Frontal cortex (tissue), 2 donors: ENCODE results near the gene ZNF831.

DNA sequence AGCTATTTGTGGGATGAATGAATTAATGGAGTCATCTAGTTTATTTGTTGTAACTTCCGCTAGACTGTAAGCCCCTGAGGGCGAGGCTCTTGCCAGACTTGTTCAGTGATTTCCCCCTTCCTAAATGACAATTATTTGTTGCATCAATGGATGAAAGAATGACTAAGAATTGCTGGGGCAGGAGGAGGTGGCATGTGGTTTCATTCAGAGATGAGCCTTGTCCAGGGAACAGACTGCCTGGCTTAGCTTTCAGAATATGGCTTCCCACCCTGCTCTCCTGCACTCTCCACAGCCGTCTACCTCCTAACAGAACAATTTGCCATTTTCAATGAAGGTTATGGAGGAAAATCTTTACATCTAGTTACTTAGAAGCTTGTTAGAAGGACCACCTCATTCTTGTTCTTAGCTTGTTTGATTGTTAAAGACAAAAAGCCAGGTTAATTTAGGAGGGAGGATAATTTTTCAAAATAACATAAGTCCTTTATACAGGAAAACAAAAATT, 1.2 kb upstream of the PRELID3B start:
- RAMPAGE, long total RNA = no peak

DNA sequence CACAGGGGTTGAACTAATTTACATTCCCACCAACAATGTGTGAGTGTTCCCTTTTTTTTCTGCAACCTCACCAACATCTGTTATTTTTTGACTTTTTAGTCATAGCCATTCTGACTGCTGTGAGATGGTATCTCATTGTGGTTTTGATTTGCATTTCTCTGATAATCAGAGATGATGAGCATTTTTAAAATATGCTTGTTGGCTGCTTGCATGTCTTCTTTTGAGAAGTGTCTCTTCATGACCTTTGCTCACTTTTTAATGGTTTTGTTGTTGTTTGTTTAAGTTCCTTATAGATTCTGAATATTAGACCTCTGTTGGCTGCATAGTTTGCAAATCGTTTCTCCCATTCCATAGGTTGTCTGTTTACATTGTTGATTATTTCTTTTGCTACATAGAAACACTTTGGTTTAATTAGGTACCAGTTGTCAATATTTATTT, 1.8 kb upstream of the ZNF831 start:
- RAMPAGE, long total RNA = no peak

DNA sequence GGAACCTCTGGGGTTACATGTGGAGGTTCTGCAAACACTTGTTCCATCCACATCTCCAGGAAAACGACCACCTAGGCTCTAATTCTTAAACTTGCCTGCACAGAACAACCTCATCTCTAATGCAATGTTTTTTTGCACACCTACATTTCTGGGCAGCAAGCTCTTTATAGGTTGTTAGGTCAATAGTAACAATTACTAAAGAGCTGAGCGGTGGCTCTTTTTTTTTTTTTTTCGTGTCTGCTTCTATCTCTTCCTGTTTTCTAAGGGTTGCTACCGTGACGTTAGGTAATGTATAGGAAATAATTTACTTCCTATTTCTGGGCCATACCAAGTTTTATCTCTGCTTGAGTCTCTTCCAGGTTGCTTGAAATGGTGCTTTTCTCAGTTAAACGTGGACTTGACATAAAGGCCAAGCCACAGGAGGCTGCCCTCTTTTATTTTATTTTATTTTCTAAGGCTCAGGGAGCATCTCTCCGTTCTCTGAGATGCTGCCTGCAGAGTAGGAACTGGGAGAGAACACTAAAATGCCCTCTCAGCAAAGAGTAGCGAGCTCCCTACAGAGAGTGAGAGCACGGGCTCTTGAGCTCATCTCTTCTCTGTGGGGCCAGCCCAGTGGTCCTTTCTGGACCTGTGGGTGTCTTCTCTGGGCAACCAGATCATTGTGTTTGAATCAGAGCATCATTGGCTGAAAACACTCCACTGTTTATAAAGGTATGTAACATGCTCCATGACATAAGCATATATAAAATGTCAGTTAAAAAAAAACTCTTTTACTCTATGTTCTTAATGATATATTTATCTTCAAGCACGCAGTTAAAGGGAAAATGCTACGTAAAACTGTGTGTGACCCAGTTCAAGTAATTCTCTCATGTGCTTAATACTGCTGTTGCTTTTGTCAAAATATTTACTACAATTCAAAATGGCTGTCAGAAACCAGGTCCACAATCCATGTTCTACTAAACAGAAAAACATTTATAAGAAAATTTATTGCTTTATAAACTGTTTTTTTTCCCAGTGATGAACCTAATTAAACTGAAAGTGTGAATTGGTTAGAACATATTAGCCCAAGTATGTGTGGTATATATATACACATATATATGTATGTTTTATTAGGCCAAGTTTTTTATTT, at the start of gene ZNF831:
Gene ZNF831 (plus strand): TSS at position 325 of the 1,129 bp plus-strand sequence.
- RAMPAGE, long total RNA = no peak

GRCh38 chr20:59175766-59176171, 12.1 kb downstream of the ZNF831 start:
- RAMPAGE, long total RNA = no peak

GRCh38 chr20:59293075-59293791, 7.2 kb upstream of the EDN3 start:
- RAMPAGE, long total RNA = no peak

GRCh38 chr20:59820384-59820835, 113.0 kb downstream of the SYCP2 start:
- RAMPAGE, long total RNA = no peak

DNA sequence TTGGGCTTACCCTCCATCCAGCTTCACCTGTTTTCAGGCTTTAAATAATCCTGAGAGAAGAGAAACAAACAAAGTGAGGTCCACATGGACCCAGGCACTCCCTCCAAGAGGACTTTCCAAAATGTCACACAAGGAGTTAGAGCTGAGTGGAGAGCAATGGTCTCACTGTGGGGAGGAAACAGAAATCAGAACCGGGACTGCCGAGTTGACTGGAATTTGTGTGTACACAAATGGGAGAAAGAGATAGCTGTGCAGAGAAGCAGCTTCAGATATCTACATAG, 158.0 kb upstream of the CDH4 start:
- RAMPAGE, long total RNA = no peak

DNA sequence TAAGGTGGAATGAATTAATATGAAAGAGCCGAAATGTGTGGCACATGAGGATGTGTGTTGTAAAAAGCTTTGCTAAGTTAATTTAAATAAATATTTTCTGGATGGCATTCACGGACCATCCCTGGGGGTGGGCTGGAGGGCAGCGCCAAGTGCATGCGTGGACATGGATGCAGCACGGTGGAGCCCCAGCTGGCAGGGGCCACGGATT, 279.4 kb downstream of the CDH4 start:
- RAMPAGE, long total RNA = no peak

DNA sequence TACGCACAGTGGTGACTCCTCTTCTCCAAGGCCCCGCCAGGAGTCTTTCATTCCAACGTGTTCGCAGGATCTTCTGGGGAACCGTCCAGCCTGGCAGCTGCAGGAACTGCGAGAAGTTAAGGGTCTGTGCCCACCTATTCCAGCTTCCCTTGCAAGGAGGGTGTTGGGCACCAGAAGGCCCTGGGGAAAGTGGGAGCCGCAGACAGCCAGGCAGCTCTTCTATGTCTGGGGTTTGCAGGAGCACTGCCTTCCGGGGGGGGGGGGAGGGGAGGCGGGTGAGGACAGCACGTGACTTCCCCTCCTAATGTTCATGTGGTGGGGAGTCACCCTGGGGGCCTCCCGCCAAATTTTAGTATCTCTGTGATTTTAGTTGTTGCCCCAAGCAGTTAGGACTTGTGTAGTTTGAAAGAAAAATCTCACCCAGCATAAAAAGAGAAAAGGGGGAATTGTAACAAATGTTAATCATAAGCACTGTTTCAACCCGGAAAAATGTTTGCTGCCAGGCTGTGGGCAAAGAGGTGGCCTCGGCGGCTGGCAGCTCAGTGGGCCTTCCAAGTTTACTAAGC, 2.2 kb upstream of the TAF4 start:
- RAMPAGE, long total RNA = no peak

- RAMPAGE, long total RNA = no peak
Observed at GRCh38 chr20:62117474-62118322, 4.6 kb upstream of the LSM14B start.

DNA sequence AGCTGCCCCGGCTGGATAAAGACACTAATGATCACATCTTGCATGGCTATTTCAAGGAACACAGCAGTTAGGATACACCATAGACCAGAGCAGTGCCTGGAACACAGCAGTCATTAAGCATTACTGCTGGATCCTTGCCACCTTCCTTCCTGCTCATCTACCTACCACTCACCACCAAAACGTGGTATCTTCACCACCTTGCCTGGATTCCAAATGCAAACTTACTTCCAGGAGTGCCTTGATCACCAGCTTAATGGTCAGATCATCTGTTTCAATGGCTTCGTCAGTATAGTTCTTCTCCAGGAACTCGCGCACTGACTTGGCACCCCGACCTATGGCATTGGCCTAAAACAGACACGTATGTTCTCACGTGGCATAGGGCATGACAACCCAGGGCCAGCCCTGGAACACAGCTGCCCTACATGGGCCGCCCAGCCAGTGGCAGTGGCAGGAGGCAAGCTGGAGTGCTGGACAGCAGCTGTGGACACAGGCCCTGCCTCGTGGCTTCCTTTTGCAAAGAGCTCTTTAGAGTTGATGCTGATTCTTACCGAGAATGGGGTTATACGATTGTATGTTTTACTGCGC, 5.2 kb downstream of the PSMA7 start:
- RAMPAGE, long total RNA = no peak

DNA sequence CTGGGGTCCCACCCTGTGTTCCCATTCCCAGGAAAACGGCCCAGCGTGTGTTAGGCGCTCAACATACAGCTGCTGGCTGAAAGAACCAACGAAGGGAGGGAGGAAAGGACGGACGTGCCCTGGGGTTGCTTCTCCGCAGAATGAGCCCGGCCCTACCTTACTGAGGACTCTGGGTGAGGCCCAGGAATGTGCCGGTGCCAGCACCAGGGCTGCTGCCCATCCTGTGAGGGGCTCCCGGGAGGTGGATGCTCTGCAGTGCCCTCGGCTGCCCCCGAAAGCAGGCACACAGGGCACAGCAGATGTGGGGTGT, 16.3 kb downstream of the LAMA5 start:
- RAMPAGE, long total RNA = no peak

DNA sequence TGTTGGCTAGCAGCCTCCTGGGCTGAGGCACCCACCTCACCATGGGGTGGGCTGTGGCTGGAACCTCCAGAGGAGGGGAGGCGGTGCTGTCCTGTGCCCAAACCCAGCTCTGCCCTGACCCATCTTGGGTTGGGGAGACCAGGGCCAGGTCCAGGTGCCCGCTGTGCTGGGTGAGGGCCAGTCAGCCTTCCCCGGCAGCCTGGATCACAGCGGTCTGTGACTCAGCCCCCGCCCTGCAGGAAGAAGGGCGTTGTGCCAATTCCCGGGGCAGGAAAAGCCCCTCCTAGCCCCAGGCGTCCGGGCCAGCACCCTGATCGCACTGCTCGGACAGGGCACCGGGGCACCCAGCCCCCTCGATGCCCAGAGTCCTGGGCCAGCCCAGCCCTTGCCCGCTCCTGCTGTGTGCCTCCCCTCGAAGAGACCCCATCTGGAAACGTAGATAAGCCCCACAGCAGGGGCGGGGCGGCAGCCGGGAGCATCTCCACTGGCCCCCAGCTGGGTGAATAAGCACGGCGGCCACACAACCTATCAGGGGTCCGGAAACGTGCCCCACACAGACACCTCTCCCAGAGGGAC, 10.0 kb downstream of the LAMA5 start:
- RAMPAGE, long total RNA = no peak

- RAMPAGE, long total RNA = no peak
Observed at GRCh38 chr20:62376248-62377061, 9.3 kb upstream of the LAMA5 start.

DNA sequence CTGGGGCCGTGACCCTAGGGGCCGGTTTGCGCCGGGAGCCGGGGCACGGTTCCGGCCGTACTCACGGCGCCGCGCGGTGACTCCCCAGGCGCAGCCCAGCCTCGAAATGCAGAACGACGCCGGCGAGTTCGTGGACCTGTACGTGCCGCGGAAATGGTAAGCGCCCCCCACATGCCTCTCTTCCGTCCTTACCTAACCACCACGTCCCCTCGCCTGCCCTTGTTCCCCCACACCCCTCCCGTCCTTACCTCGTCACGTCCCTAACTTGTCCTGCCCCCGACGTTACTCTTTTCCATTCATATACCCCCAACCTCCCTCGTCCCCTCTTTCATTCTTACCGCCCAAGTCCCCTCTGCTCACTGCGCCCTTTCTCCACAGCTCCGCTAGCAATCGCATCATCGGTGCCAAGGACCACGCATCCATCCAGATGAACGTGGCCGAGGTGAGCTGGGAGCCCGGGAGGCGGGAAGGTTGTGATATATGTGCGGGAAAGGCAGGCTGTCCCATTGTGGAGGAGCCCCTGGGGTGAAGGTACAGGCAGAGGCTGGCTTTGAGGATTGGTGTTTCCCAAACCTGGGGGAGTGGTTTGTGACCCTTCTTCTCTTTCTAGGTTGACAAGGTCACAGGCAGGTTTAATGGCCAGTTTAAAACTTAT, 457 bp downstream of the RPS21 start:
- RAMPAGE, long total RNA = no peak

DNA sequence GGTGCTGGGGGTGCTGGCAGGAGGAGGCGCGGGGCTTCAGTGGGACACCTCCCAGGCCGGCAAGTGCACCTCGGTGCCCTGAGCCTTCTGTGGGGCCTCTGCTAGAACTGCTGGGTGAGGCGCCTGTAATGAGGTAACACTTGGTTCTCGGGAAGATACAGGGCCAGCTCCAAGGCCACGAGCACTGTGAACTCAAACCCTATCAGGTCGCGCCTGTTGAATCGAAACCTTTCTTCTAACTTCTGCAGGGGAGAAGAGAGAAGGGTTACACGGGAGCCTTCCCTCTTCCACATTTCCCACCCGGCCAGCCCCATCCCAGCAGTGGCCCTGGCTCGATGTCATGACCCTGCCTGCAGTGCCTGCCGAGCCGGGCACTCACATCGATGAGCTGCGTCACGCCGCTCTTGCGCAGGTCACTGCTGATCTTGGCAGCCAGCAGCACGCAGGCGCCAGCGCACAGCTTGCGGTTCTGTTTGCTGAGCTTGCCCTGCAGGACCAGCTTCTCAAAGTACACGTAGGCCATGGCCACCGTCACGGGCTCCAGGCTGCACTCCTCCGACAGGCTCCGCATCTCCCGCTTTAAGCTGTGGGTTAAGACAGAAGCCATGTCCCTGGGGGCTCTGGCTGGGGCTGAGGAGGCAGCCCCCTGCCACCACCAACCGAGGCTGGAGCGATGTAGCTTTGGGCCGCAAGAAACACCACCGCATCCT, 4.1 kb downstream of the RPS21 start:
- RAMPAGE, long total RNA = no peak

DNA sequence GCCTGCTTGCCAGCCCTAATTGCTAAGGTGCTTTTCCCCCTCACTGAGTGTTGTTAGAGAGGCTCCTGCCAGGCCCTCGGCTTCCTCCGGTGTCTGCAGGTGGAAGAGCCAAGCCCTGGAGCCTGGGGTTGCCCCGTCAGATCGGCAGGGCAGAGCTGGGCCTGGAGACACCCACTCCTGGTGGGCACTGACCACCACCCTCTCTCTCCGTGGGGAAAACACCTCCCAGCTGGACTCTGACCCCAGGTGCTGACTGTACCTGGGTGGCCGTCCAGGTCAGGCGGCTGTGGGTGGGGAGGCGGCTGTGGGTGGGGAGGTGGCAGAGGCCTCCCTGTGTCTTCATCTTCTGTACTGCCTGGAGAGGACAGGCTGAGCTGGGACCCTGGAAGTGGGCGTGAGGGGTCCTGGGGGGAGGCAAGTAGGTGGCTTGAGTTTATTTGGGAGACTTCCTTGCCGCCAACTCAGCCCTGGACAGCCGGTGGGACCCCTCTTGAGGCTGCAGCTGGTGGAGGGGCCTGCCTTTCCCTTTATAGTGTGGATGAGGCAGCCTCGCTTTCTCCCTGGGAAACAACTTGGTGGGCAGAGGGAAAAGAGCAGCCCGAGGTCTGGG, 6.2 kb upstream of the CABLES2 start:
- RAMPAGE, long total RNA = no peak

DNA sequence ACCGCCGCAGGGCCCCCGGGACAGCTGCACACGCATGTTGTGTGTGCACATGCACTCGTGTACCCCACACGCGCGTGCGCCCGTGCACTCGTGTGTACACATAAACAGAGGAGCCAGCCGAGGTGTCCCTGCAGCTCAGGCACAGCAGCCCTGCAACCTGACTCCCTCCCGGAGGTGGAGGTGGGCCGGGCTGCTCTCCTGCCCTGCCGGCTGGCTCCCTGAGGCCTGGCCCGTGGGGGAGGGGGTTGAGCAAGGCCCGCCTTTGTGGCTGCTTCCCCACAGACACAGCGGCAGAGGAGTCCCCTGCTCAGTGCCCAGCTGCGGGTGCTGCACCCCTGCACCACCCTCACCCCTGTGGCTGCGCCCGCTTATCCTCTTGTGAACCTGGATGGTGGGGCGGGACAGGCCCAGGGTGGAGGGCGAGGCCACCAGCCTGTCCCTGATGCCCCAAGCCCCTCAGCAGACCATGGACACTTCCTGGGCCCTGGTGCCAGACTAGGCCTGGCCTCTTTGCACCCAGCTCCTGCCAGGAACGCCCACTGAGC, 550 bp downstream of the RBBP8NL start:
- RAMPAGE, long total RNA = no peak

DNA sequence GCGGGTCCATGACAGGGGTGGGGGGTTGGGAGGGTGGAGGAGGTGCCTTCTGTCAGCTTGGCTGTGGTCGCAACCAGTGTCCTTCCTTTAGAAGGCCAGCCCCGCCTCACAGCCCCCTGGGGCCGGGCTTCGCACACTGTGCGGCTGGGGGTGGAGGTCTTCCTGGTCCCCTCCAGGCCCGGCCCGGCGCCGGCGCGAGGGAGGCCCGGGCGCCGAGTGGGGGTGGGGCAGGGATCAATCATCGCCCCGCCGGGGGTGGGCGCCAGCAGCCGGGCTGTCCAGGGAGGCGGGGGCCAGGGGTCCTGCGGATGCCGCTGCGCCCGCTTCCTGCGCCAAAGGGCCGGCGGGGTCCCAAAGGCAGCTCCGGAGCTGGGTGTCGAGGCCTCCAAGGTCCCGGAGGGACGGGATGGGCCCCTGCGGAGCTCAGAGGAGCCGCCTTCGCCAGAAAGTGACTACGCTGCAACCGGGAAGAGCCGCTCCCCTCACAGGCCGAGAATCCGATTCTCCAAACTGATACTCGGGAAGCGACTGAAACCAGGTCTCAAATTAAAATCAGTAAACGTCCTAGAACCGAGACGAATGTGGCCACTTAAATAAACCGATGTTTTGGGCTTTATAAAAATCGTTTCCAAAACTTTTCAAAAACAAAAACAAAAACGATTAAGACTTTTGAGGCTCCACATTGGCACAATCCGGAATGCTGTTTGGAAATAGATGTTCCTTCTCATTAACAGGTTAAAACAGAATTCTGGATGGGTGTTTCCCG, 1.5 kb downstream of the GATA5 start:
- RAMPAGE, long total RNA = no peak

- RAMPAGE, long total RNA = no peak
Observed at GRCh38 chr20:62512071-62512845, 36.5 kb upstream of the GATA5 start.